Hair follicle dermal papilla cell (primary cell): ENCODE data around the gene PITRM1.

DNA sequence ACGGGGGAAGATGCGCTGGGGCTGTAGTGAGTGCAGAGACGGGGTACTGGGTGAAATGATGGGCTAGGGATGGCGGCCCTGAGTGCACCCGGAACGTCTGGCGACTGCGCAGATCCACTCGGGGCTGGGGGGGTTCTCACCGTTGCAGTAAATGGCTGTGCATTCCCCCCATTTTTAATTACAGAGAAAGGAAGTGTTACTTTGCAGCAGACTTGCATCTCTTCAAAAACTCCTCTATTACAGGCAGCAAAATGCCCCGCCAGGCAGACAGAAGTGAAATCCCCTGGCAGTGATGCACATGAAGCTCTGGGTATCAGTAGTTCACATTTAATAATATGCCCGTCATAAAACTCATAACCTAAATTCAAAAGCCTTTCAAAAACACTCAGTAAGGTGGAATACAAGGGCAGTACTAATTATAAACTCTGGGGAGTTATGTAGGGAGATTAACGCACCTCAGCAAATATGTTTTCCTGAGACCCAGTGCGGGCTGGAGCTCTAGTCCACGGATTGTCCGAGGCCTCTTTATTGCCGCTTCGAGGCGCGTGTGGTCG is 195.6 kb upstream of the ADARB2 start:
- CAGE, long polyA plus RNA = no peak

GRCh38 chr10:3002653-3003101 is 64.7 kb upstream of the PFKP start:
- CAGE, long polyA plus RNA = no peak

- CAGE, long polyA plus RNA = no peak
Observed at GRCh38 chr10:3071210-3072245, 4.2 kb downstream of the PFKP start.

- CAGE, long polyA plus RNA = no peak
Observed at GRCh38 chr10:3096042-3096662, 28.8 kb downstream of the PFKP start.

DNA sequence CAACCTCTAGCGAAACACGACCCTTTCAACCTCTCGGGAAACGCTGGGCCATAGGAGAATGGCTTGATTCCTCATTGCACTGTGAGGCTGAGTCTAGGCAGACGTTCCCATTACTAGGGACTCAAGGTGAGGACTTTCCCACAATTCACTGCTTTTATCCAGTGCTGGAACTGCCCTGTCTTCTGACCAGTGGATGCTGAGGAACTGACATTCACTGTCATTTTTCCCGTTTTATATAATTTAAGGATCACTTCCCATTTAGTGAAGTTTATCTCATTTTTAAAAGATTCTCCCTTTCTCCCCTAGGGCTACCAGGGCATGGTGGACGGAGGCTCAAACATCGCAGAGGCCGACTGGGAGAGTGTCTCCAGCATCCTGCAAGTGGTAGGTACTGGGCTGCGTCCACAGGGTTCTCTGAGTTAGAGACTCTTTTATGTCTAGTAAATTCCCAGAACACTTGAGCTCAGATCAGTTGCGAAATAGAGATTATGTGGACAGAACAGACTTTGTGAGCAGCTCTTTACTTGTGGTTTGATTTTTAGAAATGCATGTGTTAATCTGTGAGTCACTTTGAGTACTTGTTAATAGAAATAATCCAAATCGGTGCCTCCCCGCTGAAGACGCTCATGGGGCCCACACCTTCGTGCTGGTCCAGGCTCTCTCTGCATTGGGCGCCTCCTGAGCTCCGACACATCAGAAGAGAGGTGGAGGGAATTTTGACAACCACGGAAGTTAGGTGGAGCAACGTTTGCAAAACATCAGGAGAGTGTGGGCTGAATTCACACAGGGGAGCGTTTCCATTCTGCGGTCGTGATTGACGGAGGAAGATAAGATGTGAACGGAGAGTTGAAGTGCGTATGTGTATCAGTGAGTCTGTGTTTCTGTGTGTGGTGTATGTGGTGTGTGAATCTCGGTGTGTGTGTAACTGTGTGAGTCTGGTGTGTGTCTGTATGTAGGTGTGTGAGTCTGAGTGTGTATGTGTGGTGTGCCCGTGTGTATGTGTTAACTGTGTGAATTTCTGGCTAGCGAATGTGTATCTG is 31.9 kb downstream of the PFKP start:
- CAGE, long polyA plus RNA = no peak

- CAGE, long polyA plus RNA = no peak
Observed at GRCh38 chr10:3109136-3109780, 41.9 kb downstream of the PFKP start.

GRCh38 chr10:3119696-3120323 is 52.5 kb downstream of the PFKP start:
- CAGE, long polyA plus RNA = no peak

GRCh38 chr10:3143390-3143832 is 29.2 kb downstream of the PITRM1 start:
- CAGE, long polyA plus RNA = no peak

DNA sequence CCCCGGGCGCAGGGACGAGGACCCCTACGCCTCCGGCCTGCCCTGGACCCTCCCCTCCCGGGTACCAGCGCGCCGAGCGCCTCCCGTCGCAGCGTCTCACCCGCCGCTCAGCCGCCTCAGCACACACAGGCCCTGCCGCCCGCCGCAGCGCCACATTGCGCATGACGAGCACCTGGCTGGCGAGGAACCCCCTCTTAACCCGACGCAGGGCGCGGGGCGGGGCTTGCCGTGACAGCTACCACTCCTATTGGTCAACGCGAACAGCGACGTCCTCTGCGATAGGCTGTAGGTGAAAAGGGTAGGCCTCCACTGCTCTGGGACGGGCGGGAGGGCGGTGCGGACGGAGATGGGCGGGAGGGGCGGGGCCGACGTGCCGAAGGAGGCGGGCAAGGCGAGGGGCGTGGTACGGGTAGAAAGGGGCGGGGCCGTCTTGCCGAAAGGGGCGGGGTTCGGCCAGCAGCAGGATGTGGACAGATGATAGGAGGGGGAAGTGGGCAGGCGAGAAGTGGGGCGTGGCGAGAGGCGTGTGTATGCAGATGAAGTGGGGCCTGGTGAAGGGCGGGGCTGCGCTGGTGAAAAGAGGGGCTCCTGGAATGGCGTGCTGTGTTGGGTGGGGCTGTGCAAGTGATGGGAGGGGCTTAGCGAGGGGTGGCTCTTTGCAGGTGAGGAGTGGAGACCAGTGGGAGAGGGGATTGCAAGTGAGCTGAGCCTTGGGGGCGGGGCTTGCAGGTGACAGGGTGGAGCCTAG is at the start of gene PITRM1:
PITRM1 (minus strand) TSS at position 166 of the 748 bp plus-strand sequence.
- CAGE, long polyA plus RNA = no peak

GRCh38 chr10:3186259-3186880 is 13.8 kb upstream of the PITRM1 start:
- CAGE, long polyA plus RNA = no peak

DNA sequence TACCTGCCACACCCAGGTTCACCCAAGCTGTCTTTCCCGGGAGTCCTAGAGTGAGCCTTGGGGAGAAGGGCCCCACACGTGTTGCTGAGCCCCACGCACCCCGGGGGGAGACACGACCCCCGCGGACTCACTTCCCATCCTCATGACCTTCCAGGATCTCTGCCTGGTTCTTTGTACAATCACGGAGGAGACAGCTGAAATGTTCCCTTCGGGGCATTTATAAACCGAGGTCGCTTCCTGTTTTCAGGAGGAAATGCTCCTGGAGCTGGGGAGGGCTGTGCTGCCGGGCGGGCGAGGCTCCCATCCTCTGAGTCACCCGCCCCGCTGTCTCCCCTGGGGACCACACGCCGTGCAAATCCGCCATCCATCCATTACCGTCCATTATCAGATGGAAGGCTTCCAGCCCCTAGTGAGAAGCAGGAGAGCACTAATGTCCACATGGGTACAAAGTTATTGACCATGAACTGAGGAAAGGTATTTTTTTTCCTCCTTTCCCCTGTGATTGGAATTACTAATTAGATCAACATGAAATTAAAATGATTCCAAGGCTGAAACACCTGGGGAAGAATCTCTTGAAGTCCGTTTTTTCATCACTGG is 251.9 kb upstream of the PITRM1 start:
- CAGE, long polyA plus RNA = no peak

- CAGE, long polyA plus RNA = no peak
Observed at GRCh38 chr10:3468071-3468799, 295.7 kb upstream of the PITRM1 start.

DNA sequence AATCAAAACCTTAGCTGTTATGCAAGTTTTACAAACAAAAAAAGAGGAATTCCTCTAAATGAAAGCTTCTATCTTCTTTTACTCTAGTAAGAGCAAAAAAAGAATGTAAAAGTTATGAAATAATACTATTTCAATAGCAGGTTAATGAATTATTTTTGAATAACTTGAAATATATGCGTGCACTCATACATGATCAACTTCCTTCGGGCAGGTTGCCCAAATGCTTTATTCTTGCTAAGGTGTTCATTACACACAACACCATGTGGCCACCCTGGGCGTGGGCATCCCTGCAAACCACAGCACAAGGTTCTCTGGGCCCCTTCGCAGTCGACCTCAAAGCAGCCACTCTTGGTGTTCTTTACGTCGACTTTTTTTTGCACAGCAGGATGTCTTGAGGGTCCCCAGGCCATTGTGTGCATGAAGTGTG is 300.6 kb upstream of the PITRM1 start:
- CAGE, long polyA plus RNA = no peak

- CAGE, long polyA plus RNA = no peak
Observed at GRCh38 chr10:3636396-3637315, 148.4 kb downstream of the KLF6 start.

GRCh38 chr10:3757983-3758452 is 27.0 kb downstream of the KLF6 start:
- CAGE, long polyA plus RNA = no peak

DNA sequence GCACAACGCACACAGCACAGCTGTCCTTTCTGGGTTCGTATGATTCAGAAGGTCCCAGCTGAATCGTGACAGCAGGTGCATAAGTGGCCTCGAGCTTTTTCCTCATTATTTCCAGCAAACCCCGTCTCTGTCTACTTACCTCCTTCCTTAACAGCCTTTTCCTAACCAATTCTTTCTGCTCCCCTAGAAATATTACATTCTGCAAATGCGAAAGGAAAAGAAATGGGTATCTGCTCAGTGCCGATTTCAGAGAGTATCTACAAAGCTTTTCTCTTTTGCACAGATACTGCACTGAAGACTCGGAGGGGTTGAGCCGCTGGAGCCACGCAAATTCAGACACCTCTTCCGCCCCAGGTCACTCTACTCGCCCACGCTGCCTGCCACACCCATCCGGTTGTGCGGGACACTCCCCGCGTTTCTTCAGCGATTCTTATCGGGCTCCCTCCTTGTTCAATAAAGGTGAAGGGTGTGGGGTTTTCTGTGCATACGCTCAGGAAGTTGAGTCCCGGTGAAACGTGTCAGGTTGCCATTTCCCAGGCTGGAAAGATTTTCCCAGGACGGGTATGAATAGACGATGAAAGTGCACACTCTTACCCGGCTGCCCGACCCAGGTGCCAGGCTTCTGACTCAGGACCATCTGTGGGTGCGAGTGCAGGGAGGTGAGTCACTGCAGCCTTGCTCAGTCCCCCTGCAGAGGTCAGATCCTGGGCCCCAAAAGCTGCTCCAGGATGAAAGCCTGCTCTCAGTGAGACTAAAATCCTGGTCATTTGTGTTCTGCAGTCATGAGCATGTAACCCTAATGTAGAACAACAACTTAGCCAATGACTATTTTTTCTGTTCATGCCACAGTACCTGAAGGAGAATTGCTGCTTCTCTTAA is 22.0 kb downstream of the KLF6 start:
- CAGE, long polyA plus RNA = no peak

GRCh38 chr10:3794693-3795056 is 9.7 kb upstream of the KLF6 start:
- CAGE, long polyA plus RNA = no peak

GRCh38 chr10:3807171-3807506 is 22.1 kb upstream of the KLF6 start:
- CAGE, long polyA plus RNA = no peak

- CAGE, long polyA plus RNA = no peak
Observed at GRCh38 chr10:3853417-3854055, 68.5 kb upstream of the KLF6 start.

GRCh38 chr10:3886009-3886518 is 101.1 kb upstream of the KLF6 start:
- CAGE, long polyA plus RNA = no peak